Colon Carcinoma Metastatic in the Lung (tissue), 2 donors: ENCODE results near the genes NHERF2, NTHL1, RNPS1, TEDC2 and PDPK1.

- PRO-cap, 2 experiments = peak in 2 of 2 experiments; most common plus-strand start chr16:2026892 (in 1); most common minus-strand start chr16:2026770 (in 1)
Observed at GRCh38 chr16:2026438-2027569, at the start of gene NHERF2. Gene NHERF2 (plus strand): TSS chr16:2026902.

DNA sequence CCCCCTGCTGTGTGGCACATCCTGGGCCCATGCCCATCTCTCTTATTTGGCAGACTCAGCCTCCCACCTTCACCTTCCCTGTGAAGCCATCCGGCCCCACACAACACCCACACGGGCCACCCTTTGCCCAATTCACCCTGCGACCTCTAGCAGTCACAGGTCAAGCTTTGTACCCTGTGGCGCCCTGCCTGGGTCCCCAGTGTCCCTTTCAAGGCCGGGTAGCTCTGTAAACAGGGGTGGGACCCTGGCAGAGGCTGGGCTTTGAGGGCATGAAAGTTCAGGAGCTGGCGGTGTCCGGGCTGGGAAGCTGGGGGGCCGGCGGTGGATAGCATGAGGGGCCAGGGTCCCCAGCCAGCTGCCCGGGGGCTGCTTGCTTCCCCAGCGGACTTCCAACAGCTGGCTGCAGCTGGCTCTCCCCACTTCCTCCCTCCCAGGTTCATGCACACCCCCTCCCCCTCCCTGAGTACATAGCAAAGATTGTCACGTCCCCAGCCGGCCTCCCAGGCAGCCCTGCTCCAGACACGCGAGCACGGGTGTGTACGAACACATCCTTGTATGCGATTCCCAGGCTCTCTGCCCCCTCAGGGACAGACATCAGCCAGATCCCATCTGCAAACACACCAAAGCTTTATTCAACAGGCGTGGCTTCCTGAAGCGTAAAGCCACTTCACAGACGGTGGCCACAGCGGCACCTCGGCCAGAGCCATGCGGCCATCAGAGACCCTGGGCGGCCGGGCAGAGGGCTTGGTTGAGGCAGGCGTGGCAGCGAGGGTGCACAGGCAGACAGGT lies 8.2 kb downstream of the NTHL1 start:
- PRO-cap, 2 experiments = peak in 1 of 2 experiments; most common plus-strand start position 665 of the sequence (in 1); most common minus-strand start position 394 of the sequence (in 1)

DNA sequence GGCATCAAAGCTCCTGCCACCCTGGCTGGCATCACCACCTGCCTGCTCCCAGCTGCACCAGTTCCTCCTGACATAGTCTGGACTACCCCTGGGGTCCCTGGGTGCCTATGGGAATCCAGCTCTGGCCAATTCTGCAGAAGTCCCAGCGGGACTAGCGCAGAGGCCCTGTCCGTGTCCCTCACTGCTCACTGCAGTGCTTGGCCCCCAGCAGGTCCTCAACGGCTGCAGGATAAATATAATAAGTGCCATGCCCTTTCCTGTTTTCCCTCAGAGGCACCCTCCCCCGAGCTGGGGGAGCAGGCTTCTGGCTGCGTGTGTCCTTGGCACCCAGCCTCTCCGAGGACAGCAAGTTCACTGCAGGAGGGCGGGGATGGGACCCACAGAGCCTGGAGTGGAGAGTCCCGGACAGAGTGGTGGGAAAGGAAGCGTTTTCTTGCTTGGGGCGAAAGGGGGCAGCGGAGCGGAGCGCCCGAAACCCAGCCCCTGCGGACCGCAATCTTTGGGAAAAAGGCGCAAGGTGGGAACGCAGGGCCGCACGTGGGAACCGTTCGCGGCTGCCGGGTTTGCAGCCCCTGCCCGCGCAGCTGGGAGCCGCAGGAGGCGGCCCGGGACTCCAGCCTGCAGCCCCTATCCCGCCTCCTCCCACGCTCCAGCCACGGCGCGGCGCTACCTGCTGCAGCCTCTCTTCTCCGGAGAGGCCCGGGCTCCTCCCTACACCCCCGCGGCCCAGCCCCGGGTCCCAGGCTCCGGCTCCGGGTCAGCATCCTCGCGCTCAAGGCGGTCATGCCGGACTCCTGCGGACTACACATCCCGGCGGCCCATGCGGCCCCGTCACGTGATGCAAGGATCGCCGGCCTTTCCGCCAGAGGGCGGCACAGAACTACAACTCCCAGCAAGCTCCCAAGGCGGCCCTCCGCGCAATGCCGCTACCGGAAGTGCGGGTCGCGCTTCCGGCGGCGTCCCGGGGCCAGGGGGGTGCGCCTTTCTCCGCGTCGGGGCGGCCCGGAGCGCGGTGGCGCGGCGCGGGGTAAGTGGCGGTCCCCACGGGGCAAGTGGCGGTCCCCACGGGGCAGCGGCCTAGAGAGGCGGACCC lies at the start of gene NTHL1:
Gene NTHL1 (minus strand): TSS at position 796 of the 1,093 bp plus-strand sequence.
- PRO-cap, 2 experiments = peak in 2 of 2 experiments; most common plus-strand start position 382 of the sequence (in 2); most common minus-strand start position 183 of the sequence (in 2)

DNA sequence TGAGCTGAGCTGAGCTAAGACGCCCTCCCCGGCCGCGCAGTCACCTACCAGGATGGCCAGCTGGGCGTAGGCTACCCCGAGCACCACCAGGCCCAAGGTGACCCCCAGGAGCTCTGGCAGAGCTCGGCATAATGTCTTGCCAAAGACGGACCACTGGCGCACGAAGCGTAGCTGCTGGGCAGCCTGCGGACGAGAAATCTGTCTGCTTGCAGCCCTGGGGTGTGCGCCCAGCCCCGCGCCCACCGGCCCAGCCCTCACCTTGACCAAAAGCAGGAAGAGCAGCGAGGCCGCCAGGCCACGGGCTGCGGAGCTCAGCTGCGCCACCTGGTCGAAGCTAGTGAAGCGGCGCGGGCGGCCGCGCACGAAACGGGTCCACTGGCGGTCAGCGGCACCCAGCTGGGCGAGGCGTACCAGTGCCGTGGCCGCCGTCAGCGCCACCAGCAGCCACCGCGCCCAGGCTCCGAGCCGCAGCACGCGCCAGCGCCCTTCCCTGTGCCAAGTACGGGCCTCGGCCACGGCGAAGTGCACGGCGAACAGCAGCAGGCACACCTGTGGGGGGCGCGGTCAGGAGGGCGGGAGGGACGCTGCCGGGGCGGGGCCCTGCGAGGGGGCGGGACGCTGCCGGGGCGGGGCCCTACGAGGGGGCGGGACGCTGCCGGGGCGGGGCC lies 43.0 kb downstream of the TSC2 start:
- PRO-cap, 2 experiments = peak in 2 of 2 experiments; most common minus-strand start position 503 of the sequence (in 1)

- PRO-cap, 2 experiments = no peak in any of the 2 experiments
Observed at GRCh38 chr16:2121770-2122312, 13.9 kb downstream of the PKD1 start.

- PRO-cap, 2 experiments = no peak in any of the 2 experiments
Observed at GRCh38 chr16:2162793-2163722, 7.5 kb downstream of the TRAF7 start.

GRCh38 chr16:2179755-2180243 lies 16.6 kb downstream of the CASKIN1 start:
- PRO-cap, 2 experiments = no peak in any of the 2 experiments

GRCh38 chr16:2238451-2239026 lies 2.3 kb downstream of the DNASE1L2 start:
- PRO-cap, 2 experiments = no peak in any of the 2 experiments

GRCh38 chr16:2267463-2268273 lies at the start of gene RNPS1:
Gene RNPS1 (minus strand): TSS chr16:2268126.
- PRO-cap, 2 experiments = peak in 2 of 2 experiments; most common plus-strand start chr16:2268183 (in 2); most common minus-strand start chr16:2267851 (in 1)

- PRO-cap, 2 experiments = no peak in any of the 2 experiments
Observed at GRCh38 chr16:2436984-2437433, 7.8 kb downstream of the CCNF start.

GRCh38 chr16:2447795-2448272 lies 12.1 kb upstream of the TEDC2 start:
- PRO-cap, 2 experiments = no peak in any of the 2 experiments

- PRO-cap, 2 experiments = peak in 2 of 2 experiments; most common plus-strand start chr16:2460109 (in 2); most common minus-strand start chr16:2459939 (in 1)
Observed at GRCh38 chr16:2459474-2460552, at the start of gene TEDC2. Gene TEDC2 (plus strand): TSS chr16:2460109.

GRCh38 chr16:2484904-2485318 lies 10.0 kb downstream of the TBC1D24 start:
- PRO-cap, 2 experiments = no peak in any of the 2 experiments

- PRO-cap, 2 experiments = no peak in any of the 2 experiments
Observed at GRCh38 chr16:2486967-2487506, 12.1 kb downstream of the TBC1D24 start.

- PRO-cap, 2 experiments = peak in 2 of 2 experiments; most common plus-strand start chr16:2538021 (in 2); most common minus-strand start chr16:2537712 (in 2)
Observed at GRCh38 chr16:2537299-2538350, at the start of gene PDPK1. Gene PDPK1 (plus strand): TSS chr16:2538021.

GRCh38 chr16:2699287-2699703 lies 17.0 kb downstream of the KCTD5 start:
- PRO-cap, 2 experiments = no peak in any of the 2 experiments

DNA sequence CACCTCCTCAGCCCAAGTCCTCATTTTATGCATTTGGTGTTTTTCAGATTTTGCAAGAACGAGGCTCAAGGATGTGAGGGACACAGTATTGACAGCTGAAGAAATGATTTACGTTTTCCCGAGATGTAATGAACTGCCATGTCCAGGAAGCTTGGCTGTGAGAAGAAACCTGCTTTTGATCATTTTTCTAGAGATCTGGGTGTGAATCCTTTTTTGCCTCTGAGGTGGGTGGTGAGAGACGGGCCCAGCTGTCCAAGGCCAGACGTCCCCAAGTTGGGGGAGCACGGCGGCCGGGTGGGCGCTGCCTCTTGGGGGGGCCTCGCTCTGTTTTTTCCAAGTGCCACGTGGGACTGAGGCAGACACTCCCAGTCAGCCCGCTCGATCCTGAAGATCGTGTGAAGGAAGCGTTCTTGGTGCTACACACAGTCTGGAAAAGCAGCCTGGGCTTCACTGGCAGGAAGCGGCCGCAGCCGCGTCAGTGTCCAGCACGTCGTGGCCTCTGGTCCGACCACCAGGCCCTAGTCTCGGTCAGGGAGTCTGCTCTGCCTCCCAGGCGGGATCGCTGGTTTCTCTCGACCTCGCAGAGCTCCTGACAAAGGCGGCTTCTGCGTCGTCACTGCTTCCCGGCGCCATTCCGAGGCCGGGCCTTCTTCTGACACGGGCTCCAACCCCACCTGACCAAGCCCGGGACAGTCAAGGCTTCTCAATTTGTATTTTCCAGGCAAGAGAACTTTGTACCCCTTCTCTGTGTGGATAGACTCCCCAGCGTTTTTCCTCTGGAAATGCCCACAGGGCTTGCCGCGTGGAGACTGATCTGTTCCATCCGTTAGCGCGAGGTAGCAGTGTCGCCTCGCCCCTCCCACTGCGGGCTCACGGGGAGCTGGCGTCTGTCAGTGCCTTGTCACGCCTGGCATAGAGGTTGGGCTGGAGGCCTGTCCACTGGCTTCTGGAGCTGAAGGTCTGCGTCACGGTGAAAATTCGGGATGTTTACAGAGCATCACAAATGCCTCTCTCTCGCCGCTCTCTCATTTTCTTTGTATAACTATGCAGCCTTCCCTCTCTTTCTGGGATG lies 12.4 kb downstream of the PRSS27 start:
- PRO-cap, 2 experiments = no peak in any of the 2 experiments

GRCh38 chr16:2720437-2720570 lies 280 bp upstream of the PRSS27 start:
- PRO-cap, 2 experiments = no peak in any of the 2 experiments

- PRO-cap, 2 experiments = no peak in any of the 2 experiments
Observed at GRCh38 chr16:2772785-2773321, 4.2 kb downstream of the ELOB start.

DNA sequence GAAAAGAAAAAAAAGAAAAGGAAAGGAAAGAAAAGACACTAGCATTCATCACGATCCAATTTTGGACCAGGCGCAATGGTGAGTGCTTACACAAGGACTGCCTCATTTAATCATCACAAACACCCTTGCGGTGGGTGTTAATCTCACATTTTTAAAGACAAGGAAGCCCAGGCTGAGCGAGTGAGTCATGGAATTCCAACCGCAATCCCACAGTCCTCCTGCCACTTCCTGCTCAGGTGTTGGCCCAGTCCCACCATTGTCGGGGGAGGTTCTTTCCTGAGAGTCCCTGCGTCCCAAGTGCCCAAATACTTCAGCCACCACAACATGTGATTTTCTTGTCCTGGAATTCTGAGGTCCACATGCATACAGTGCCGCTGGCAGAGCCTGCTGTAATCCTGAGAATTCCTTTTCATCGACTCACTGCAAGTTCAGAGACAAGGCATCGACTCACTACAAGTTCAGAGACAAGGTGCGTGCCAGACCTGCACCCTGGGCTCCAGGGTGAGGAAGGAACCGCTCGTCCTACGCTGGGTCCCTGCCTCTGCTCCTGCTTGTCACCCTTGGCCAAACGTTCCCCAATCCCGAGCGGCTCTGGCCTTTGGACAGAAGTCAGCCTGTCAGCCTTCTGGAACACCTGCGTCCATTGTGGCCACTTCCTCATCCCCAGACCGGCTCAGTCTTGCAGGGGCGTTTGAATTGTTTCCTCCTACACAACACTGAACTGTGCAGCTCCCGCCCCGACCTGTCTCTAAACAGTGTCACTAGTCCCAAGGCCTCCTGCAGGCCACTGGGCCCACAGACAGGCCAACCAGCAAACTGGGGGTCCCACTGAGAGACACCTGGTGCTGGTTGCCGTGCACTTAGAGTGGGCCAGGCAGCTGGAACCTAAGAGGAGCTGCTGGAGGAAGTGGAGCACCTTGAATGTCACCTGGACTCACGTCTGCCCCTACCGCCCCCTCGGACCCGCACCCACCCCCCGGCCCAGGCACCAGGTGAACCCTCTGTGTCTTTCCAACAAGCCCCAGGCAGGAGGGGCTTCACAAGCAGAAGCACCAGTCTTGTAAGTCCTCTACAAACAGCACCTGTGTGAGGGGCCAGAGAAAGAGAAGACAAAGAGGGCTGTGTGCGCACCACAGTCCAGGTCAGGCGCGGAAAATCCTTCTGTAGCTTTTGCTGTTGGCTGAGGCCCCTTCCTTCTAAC lies 6.0 kb downstream of the ZG16B start:
- PRO-cap, 2 experiments = peak in 2 of 2 experiments; most common plus-strand start position 455 of the sequence (in 2); most common minus-strand start position 750 of the sequence (in 2)